Placental pericyte (primary cell): ENCODE measurements around a stretch of chr6.

DNA sequence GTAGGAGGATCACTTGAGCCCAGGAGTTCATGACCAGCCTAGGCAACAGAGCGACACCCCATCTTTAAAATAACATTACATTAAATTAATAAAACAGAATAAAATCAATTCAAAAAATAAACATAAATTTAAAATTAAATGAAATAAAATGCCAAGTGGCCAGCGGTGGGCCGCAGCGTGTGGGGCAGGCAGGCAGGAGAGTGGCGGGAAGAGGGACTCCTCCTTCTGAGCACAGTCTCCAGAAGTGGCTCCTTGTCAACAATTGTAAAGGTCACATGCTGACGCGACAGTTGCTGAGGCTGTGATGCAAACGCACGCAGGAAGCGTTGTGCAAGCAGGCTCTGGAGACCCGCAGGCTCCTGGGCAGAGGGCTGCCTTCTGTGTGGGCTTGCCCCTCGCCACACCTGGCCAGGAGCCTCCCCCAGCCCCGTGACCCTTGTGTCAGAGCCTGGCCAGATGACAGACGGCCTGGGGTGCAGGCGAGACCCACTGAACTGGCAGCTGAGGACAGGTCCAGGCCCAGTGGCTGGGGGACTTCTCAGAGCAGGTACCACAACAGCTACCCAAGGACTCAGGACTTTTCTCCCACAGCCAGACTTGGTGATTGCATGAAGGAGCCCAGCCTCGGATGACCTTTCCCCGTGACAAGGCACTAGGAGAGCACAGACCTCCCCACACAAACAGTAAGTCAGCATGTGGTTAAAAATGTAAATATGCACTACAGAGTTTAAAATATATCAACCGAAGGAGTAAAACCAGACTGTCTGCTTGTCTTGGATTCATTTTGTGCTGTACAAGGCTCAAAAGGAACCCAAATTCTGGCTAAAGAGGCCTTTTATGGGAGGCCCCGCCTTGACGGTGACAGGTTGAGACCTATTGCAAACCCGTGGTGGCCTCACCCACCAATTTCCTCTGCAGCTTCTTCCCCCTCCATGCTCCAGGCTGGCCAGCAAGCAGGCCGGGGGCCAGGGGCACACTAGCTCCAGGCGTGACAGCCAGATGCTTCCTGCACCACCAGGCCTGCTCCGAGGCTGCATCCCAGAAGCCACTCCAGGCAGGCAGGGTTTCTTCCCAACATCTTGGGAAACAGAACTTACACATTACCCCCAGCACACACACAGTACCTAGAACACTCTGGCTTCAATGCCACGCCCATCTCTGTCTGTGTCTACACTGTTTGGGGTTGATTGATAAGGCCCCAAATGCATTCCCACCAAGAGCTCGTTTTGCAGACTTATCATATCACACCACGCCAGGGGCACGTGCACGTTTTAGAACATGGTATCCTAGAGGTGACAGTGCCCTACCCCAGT lies 222.0 kb upstream of the RREB1 start:
- CAGE, long polyA plus RNA, result no peak

DNA sequence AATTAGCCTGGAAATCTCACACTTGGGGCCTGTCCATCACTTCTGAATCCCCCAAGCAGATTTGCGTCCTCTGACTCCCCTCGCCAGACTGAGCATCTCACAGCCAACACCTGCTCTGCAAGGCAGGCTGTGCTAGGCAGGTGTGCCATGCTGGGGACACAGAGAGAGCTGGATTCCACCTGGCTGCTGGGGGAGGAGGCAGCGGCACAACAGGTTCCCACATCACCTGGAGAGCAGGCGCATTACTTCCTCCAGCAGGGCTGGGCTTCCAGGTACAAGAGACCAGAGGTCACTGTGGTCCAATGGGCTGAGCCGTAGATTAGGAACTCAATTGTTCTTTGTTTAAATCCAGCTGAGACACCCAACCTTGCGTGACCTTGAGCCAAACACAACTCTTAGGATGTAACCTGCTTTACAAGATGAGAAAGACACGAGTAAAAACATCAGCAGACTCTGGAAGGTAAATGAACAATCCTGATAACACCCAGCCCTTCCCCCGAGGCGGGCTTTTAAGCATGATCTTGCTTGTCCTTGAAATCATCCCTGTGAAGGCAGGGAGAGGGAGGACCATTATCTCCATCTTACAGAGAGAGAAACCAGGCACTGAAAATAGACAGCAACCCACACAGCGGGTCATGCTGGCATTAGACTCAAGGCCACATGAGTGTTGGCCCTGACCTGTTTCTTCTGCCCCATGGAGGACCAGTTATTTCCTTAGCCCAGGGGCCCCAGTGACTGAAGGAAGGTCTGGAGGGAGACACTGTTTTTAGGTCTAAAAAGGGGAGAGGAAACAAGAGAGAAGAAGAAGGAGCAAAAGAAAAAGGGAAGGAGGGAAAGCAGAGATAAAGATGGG lies 216.5 kb upstream of the RREB1 start:
- CAGE, long polyA plus RNA, result no peak

DNA sequence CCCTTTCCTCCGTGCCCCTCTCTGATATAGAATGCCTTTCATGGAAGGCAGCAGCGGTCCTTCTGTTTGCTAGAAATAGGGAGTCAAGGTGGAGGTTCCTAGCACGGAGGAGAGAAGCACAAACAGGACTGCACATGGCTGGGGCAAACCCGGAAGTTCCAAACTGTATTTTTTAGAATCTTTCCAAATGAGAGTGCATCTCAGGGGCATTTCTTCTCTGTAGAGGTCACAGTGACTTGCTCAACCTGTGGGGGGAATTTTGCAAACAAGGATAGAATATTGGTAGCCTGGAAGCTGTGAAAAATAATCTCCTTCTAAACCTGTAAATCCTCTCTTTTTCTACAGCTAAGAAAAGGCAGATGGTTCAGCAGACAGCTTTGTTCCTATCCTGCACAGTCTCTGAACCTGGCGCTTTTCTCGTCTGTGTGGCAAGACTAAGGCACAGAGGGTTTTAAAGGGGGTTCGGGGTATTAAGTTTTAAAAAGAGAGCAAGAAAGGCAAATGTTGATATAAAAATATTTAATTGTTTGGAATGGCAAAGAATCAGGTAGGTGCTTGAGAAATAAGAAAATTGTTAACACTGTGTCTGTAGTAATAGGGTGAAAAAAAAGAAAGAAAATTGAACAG lies 176.2 kb upstream of the RREB1 start:
- CAGE, long polyA plus RNA, result no peak

- CAGE, long polyA plus RNA, result no peak
These were observed 74.5 kb upstream of the RREB1 start for GRCh38 chr6:7033188-7033665.

DNA sequence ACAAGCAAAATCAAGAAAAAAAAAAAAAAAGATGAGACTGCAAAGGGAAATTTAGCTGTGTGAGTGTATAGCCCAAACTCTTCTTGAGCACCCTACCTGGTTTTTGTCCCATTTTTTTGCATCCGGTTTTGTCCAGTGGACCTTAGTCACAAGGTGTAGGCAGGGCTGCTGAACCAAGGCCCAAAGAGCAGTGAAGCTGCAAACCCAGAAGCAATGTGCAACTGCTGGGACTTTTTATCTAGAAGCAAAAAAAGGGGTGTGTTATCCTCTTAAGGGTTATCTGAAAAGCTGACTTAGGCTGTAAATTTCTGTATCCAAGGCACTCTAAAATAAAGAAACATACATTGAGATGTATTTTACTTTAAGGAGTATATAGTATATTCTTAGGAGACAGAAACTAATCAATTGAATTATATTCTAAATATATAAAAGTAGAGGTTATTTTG lies 54.4 kb upstream of the RREB1 start:
- CAGE, long polyA plus RNA, result no peak

DNA sequence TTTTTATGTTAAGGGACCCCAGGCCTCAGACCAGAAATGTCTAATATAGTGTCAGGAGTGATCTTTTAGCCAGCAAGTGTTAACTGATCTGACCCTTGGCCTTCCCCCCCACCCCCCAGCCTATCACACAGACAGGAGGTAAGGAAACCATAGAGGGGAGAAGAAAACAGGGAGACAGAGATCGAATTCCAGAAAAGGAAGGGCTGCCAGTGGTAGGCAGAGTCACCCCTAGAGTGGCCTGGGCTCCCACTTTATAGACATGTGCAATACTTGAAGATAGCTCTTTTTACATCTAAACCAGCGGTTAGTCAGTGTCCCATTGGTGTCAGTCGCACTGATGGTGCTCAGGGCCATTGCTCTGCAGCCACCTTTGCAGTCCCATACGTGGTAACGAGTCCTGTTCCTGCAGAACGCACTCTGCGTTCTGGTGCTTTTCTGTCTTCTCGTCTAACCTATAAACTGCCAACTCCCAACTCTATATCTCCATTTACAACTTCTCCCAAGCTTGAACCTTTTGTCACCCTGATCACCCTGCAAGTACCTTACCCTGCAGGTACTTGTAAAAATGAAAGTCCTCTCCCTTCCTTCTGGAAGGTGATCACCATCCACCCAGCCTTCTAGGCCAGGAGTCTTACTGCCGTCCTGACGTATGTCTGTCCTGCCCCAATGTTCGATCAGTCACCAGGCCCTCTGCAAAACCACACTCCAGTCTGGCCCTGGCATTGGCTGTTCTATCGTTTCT lies 7.7 kb downstream of the RREB1 start:
- CAGE, long polyA plus RNA, result no peak

GRCh38 chr6:7139648-7140499 lies 32.1 kb downstream of the RREB1 start:
- CAGE, long polyA plus RNA, result no peak

DNA sequence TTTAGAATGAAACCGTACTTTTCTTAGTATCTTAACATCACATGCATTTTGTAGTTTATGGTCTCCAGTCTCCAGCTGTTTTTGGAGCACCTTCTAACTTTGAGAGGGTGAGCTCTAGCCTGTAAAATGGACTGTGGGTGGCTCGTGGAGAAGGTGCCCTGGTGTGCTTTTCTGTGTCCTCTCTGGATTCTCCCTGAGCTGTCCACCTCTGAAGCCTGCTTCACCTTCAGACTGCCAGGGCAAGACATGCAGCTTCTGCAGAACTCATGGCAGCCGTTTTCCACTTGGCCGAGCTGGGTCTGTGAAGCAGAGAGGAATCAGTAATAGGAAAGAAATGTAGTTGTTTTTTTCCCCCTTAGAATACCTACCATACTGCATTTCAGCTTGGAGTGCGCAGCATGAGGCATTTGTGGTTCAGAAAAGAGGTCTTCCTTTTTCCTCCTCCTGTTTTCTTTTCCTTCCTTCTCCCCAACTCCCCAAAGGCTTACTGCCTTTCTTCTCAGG lies 39.2 kb downstream of the RREB1 start:
- CAGE, long polyA plus RNA, result no peak

DNA sequence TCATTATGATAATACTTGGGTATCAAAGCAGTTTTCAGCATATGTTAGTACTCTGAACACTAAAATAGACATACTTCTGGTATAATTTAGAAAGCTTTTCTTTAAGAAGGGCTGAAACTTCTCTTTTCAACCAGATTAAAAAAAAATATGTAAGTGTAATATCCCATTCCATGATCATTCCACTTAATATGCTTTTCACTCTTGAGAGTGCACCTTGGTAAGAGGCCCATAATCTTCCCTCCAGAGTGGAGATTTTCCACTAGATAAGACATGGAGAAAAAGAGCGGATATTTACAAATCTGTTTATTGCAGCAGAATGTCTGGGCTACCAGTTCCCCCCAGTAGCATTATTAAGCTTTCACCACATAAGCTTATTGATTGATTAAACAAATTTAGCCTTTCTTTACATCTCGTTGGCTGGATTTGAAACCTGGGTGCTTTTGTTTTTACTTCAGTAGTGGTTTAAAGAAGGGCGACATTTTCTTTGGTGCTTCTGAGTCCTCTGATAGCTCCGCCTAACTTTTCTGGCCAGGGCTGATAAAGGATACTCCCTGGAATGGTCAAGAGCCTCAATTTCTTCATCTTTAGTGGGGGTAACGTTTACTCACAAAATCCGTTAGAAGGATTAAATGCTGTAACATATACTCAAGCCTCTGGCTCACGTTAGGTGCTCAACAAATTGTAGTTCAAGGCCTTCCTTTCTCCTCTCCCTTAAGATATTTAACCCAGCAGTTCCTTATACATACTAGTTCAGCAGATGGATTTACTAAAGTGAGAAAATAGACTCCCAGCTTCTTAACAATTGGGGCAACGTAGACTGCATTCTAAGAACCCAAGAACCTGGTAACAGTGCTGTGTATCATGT lies 91.1 kb downstream of the RREB1 start:
- CAGE, long polyA plus RNA, result no peak

DNA sequence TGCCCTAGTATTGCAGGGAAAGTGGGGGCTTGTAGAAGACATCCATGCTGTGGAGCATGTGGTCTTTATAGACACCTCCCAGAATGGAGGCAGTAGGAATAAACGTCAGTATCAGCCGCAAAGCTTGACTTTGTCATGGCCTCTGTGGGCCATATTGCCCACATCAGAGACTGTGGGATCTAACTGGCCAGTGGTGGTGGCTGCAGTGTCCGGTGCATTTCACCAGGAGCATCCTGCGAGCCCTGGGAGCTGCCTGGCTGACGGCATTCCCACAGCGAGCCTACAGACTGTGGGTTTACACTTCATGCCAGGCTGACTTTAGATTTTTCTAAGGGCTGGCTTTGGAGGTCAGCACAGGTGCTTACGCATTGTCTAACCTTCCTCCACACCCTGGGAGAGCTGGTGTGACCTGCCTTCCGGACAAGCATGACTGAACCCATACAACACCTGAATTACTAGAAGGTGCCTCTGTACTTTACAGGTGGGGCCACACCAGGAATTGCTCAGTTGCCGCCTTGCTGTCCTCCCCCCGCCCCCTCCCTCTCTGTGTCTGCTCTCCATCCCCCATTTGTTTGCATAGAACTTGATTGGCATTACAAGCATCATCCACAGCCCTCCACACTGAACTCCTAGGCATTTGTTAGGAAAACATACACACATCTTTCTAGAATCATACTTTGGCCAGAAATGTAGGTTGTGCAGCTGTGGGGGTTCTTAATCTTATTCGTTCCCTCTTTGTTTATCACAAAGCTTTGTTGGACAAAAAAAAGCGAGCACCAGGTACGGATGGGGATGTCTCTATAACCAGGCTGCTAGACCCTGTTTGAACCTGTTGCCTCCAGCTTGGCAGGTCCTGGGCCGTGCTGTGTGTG lies 96.3 kb downstream of the RREB1 start:
- CAGE, long polyA plus RNA, result no peak

- CAGE, long polyA plus RNA, result no peak
These were observed 92.7 kb downstream of the SSR1 start for GRCh38 chr6:7220358-7220655.

DNA sequence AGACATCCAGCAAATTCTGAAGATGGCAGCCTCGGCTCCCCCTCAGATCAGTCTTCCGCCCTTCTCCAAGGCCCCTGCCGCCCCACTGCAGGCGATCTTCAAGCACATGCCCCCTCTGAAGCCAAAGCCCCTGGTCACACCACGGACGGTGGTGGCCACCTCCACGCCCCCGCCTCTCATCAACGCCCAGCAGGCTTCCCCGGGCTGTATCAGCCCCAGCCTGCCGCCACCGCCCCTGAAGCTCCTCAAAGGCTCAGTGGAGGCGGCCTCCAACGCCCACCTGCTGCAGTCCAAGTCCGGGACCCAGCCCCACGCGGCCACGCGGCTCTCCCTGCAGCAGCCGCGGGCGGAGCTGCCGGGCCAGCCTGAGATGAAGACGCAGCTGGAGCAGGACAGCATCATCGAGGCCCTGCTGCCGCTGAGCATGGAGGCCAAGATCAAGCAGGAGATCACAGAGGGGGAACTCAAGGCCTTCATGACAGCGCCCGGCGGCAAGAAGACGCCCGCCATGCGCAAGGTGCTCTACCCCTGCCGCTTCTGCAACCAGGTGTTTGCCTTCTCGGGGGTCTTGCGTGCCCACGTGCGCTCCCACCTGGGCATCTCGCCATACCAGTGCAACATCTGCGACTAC lies 83.4 kb downstream of the SSR1 start:
- CAGE, long polyA plus RNA, result no peak

GRCh38 chr6:7605910-7606206 lies 15.9 kb downstream of the SNRNP48 start:
- CAGE, long polyA plus RNA, result no peak

GRCh38 chr6:7730825-7731301 lies 5.0 kb downstream of the BMP6 start:
- CAGE, long polyA plus RNA, result no peak

DNA sequence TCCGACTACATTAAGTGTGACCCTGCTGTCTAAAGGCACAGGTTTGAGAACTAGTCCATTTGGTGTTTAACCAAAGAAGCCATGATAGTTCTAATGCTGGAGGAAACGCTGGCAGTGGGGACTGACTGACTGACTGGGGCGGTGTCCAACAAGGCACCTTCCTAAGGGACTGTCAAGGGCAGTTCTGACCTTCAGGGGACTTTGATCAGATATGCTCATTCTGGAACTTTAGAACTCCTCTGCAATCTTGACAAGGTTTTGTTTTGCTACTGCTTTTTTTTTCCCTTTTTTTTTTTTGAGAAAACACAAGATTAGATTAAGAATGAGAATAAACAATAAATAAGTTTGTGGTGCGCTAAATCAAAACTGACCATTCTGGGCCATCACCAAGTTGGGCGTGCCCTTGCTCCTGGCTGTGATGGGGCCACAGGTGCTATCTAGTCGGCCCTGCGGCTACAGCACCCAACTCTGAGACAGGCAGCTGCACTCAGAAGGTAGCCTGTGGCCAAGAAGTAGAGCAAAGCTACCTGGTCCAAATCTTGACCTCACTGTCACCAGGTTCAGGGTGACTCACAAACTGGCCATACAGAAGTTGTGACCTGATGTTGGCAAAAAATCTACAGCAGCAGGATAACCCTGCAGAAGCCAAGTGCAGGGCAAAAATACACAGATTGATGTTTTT lies 3.6 kb downstream of the TXNDC5 start:
- CAGE, long polyA plus RNA, result no peak

DNA sequence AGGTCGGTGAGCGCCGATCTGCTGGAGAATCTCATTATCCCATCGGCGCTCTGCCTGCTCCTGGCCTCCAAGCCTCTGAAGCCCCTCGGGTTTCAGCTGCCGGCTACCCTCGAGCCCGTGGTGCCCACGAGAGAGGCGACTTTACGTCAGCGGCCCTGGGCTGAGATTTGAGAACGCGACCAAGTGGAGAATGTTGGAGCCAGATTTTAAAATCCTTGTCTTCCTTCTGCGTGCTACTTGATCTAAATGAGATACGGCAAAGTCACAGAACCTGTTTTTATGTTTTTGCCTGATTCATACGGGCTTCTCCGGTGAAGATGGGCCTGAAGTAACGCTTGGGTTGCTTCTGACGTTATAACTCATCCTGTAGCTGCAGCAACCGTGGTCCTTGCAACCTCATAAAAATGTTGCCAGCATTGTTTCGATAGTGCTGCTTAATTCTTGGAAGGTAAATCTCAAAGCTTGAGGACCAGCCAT lies 424 bp upstream of the SLC35B3 start:
- CAGE, long polyA plus RNA, result no peak

GRCh38 chr6:8905840-8906330 lies 470.5 kb upstream of the SLC35B3 start:
- CAGE, long polyA plus RNA, result no peak

DNA sequence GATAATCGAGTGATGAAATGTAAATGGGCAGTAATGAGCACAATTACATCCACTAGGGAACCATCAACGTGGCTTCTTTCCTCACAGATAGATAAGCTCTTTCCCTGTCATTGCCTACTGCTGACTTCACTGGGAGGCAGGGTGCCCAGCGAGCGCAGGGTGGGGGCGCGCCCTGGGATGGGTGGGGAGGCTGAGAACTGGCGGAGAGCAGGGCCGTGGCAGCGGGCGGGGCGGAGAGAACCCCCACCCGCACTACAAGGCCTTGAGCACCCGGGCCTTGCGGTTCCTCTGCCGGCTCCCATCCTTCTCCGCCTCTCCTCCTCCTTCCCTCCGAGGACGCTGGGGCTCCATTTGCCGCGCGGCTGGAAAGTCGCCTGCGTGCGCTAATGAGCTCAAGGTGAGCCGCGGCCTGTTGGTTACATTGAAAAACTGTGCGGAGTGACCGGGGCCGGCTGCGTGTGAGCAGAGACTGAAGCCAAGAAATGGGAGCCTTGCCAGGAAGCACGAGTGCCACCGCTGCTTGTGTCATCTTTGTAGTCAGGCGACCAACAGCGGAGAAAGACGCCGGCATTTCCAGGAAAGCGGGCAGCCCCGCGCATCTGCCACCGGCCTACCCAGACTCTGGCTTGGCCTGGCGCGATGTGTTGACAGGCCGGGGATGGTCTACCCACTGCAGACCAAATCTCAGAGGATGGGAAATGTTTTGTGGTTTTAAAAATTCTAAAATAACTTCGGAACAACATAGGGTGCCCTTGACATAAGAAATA lies 963.5 kb upstream of the SLC35B3 start:
- CAGE, long polyA plus RNA, result no peak

DNA sequence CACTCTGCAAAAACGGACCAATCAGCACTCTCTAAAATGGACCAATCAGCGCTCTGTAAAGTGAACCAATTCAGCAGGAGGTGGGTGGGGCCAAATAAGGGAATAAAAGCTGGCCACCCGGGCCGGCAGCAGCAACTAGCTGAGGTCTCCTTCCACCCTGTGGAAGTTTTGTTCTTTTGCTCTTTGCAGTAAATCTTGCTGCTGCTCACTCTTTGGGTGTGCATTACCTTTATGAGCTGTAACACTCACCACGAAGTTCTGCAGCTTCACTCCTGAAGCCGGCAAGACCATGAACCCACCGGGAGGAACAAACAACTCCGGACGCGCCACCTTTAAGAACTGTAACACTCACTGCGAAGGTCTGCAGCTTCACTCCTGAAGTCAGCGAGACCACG lies 746.5 kb downstream of the TFAP2A start:
- CAGE, long polyA plus RNA, result no peak

- CAGE, long polyA plus RNA, result no peak
These were observed 315.7 kb downstream of the TFAP2A start for GRCh38 chr6:10098828-10099837.